ENCODE measurements around a stretch of chr12.

- RRBS, result no CpG with 5 or more reads among the region's 12 CpGs
Observed at GRCh38 chr12:11717146-11717952, 67.9 kb downstream of the ETV6 start.

GRCh38 chr12:11736699-11737425 is 87.4 kb downstream of the ETV6 start:
- RRBS, result no CpG with 5 or more reads among the region's 6 CpGs

DNA sequence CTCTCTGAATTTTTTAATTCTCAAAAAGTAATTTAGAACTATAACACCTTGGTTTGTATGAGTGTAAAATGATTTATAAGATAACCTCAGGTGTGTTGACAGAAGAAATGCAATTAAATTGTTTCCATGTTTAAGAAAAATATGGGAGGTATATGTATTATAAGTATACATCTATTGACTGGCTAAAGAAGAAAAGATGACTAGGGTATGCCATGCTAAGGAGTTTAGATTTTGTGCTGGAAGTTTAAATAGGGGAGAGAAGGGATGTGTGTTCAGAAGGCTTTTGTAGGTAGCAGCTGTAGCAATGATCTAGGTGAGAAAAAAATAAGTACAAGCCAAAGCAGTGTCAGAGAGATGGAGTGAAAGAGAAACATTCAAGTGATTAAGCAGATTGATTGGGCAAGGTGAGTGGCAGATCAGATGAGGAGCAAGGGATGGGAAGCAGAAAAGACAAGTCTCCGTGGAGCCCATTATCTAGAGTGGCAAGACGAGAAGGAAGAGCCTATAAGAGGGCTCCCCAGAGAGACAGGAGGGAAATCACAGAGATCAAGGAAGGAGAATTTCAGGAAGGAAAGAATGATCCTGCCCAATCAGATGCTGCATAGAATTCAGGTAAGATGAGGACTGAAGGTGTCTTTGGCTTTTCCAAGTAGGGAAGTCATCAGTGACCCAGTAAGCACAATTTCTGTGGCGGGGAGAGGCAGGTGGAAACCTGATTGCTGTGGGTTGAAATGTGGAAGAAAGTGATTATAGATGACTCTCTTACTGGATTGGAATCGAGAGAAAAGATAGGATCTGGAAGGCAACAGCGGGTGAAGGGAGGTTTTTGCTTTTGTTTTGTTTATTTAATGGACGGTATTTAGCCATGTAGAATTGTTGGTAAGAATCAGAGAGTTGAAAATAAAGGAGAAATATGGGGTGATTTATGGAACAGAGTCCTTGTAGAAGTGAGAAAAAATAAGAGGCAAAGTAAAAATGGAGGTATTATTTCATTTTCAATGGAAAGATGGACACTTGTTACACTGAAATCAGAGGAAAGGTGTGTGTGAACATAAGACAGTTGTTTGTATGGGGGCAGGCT is 133.6 kb downstream of the ETV6 start:
- RRBS, result no CpG with 5 or more reads among the region's 6 CpGs

DNA sequence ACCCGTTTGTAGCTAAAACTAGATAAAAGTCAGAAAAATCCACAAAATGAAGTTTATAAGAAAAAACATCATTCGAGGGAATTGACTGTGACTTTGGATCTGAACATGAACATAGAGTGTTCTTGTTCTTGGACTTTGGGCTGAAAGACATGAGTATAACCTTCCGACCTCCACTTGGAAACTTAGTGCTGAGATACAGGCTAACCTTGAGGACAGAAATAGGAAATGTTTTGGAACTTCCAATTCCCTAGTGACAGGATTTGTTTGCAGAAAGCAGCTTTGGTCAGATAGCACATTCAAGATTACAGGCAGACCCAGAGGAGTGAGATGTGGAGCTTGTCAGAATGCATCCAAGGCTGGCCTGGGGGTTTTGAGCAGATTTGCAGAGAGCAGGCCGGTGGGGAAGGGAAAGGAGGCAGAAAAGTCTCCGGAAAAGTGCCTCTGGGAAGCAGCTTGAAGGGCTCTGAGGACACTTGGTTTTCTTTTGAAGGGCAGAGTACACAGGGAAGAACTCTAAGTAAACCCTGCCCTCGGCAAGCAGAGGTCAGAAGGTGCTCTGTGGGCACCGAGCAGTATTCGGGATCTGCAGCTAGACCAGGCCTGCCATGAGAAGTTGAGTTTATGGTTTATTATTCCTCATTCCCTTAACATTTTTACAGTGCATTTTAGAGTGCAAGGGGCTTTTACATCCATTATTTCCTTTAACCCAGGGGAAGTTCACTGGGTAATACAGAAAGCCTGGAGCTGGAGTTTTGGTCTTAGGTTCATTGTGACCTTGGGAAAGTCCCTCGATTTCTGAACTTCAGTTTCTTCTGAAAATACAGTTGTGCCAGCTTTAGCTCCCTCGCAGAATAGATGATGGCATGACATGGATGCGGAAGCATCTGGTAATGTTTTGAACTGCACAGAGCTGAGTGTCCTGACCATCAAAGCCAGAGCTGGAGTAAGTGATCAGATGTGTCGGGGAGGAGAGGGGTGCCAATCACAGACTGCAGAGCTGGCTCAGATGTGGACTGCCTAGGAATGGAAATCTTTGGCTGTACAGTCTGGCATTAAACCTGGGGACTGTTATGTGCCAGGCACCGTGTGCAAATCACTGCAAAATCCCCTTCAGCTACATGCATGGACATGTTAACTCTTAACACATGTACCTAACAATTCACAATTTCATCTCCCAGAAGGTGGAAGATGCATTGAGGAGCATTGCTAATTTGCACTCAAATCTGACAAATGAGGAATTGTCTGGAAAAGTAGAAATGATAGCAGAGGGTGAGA is 180.6 kb downstream of the ETV6 start:
- RRBS, result no CpG with 5 or more reads among the region's 13 CpGs

- RRBS, result no CpG with 5 or more reads among the region's 13 CpGs
Observed at GRCh38 chr12:11838851-11840074, 189.8 kb downstream of the ETV6 start.

DNA sequence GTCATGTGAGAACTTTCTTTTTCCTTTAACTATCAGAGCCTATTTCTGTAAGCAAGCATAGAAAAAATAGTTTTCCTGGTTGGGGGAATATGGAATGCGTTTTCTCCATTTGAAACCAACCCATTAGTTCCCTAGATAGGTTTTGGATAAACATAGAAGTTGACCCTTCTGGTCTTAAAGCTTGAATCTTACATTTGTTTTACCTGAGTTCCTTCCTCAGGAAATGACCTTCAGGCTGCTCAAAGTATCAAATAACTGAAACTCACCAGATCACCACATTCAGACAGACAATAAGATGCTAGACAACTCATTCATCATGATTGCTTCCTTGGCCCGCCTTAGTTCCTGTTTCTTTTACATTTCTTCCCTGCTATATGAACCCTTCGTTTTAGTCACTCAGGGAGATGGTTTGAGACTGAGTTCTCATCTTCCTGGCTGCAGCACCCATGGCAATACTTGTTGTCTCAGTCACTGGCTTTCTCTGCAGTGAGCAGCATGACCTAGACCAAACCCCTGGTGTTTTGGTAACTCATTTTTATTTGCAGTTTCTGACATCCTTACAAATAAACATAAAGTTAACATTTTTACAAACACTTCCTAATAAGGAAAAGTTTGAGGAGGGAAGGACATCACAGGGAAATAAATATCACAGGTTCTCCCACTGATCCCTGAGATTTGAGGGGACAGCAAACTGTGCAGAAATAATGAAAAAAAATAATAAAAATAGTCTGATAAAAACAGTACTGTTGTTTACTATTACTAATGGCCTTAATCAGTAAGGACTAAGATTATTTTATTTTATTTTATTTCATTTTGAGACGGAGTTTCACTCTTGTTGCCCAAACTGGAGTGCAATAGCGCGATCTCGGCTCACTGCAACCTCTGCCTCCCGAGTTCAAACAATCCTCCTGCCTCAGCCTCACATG is 52.0 kb downstream of the LRP6 start:
- RRBS, result no CpG with 5 or more reads among the region's 8 CpGs

DNA sequence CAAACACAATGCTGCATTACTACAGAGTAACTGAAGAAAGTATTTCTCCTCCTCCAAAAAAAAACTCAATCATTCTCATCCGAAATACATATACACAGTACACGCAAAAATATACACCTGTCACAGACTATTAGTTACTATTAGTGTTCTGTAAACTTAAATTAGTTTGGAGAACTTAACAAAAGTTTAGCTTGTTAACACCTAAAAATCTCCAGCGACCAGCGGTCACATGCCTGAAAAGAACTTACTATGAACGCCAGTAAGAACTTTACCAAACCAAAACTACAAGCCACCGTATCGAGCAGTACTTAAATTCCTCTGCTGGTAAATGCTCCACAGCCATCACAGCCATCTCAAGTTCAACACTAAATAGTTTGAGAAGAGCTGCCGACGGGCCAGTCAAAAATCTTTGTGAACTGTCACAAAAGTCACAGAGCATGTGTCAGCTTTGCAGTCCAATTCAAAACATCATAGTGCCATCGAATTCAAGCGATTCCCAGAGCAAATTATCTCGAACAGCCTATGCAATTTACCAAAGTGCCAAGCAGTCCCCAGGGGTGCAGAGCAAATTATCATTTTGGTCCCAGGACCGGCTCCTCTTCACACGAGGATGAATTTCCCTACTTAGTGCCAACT is 1.4 kb downstream of the LRP6 start:
- RRBS, result no CpG with 5 or more reads among the region's 14 CpGs

- RRBS, result no CpG with 5 or more reads among the region's 10 CpGs
Observed at GRCh38 chr12:12384485-12385599, 28.0 kb downstream of the BORCS5 start.

DNA sequence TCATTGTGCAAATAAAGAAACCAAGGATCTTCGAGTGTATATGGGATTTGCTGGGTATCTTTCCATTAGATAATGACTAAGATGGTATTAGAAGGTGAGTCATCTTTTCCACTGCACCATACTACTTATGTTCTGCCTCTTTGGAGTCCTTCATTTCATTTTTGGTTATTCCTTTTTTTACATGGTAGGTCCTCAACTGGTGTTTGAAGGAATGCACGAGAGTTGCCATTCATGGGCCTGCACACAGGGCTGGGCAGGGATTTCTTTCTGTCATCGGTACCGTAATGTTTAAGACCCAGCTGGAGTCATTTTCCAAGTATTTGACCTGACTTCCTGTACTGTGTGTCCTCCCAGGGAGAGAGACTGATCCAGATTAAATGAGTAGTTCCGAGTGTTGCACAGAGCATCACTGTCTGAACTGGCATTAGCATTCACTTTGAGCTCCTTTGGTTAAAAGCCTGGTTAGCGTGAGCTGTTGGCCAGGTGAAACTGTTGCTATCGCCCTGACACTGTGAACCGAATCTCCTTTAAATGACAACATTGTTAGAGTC is 85.8 kb downstream of the BORCS5 start:
- RRBS, result no CpG with 5 or more reads among the region's 8 CpGs

DNA sequence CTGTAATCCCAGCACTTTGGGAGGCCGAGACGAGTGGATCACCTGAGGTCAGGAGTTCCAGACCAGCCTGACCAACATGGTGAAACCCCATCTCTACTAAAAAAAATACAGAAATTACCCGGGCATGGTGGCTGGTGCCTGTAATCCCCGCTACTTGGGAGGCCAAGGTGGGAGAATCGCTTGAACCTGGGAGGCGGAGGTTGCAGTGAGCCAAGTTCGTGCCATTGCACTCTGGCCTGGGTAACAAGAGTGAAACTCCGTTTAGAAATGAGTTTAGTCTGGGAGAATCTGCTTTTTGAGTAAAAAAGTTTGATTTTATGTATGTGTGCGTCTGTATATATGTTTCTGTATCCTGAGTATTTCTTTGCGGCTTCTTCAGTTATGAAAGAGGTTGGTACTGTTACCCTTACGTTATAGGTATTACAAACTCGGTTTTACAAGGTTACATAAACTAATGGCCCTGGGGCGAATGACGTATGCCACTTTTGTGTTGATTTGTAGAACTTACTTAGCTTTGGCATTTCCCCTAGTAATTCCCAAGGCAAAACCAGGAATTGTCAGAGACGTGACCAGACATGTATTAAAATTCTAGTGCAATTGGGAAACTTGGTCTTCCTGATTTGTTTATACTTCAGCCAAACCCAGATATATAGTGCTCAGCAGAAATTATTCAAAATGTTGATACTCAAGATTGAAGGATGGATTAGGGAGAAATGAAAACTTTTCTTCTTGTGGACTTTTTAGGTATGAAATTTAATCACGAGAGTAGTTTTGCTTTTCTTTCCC is 93.4 kb downstream of the DUSP16 start:
- RRBS, result no CpG with 5 or more reads among the region's 16 CpGs

DNA sequence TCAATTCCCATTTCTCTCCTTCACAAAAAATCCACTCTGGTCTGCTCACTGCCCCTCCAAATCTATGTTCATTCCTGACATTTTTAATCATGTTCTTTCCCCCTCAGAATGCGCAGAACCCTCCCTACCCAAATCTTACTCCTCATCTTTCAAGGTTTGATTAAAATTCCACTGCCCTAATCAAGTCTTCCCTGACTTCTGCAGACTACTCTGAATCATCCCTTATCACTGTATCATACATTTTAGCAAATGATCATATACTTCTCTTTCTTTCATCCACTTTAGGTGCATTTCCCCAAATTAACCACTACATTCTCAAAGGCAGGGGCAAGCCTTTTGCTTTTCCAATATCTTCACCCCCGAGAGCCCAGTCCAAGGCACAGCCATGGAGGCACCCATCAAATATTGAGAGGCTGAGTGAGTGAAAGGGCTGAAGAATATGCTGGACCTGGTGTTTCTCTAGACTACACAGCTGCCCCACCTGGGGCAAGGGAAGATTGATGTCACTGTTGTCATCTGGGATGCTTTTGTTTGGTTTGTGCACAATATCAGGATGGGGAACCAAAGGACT is 51.2 kb downstream of the DUSP16 start:
- RRBS, result no CpG with 5 or more reads among the region's 2 CpGs

DNA sequence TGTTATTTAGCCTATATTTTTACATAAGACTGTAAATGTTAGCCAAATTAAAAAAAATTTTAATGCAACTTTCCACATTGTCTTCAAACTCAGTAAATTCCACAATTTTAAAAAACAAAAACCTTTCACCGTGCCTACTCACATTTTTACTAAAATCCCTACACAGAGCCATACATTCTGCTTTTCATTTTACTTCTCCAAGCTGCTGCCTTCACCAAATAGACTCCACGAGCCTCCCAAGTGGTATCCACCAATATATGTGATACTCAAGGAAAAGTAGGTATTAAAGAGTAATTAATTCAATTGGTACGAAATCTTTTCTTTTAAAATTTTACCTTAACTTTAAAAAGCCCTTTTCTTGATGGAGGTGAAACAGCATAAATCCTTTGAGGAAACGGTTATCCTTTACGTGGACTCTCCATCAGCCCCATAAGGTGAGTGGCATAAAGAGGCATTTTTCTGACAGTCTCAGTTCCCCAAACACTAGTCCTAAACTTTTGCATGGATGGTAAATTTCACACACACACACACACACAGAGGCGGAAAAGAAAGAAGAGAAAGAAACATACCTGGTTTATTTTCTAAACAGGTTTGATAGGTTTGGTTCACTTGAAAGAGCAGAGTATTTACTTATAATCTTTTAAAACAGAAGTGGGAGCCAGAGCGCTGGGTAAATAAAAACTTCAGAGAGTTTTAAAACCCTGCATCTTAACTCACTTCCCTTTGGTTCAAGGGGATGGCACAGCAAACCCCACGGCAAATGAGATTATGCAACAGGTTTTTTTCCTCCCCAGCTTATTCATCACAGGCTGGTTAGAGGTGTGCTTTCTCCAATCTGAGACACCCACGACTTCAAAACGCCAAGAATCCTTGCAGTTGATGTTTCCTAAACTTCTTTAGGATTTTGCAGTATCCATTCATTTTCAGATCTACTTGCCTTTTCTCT is 2.0 kb downstream of the DUSP16 start:
- RRBS, result no CpG with 5 or more reads among the region's 10 CpGs

GRCh38 chr12:12563912-12564336 is 1.3 kb upstream of the DUSP16 start:
- RRBS, result no CpG with 5 or more reads among the region's 1 CpG

- RRBS, result no CpG with 5 or more reads among the region's 5 CpGs
Observed at GRCh38 chr12:12695877-12696049, 220 bp downstream of the GPR19 start.

DNA sequence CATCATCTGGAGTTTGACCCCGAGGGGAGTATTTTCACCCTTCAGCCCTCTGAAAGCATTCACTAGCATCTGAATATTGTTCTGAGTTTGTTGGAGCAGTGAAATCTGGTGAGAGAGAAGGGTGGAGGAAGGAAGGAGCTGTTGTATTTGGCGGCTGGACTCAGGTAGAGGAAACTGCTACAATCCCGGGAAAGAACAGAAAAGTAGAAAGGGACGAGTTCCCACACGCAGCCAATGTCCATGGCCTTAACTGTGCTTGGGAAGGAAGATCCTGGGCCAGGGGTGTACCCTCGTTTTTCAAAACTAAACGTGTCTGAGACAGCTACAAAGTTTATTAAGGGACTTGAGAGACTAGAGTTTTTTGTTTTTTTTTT is 931 bp upstream of the CDKN1B start:
- RRBS, result no CpG with 5 or more reads among the region's 7 CpGs

GRCh38 chr12:12734576-12735204 is 17.5 kb downstream of the CDKN1B start:
- RRBS, result no CpG with 5 or more reads among the region's 9 CpGs

DNA sequence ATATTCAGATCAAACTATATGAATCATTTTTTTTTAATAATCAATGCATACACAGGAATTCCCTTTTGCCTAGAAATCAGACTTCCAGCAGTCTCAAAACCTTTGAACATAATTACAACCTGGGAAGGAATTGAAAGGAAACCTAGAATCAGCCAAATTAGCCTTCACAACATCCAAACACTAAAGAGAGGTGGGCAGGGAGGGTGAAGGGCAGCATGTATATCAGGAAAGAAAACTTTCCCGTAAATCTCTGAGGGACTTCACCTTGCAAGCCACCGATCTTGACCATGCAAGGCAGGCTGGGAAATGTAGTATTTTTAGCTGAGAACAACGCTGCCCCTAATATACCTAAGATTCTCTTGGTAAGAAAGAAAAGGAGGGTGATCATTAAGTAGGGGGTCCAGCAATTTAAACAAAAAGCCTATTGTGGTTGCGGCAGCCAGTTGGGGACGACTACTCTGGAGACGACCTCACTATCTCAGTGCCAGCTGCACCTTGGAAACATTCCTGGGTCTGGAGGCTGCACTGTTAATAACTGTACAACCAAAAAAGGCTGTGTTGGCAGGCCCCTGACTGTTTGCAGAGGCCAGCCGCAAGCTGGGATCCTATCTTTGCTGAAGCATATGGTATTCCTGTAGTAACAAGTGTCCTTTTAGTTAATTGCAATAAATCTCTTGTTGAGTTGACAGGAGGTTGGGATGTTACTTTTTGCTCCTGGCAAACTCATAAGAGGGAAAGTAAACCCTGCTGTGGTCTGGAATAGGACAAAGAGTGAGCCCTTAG is 6.3 kb downstream of the APOLD1 start:
- RRBS, result no CpG with 5 or more reads among the region's 7 CpGs

DNA sequence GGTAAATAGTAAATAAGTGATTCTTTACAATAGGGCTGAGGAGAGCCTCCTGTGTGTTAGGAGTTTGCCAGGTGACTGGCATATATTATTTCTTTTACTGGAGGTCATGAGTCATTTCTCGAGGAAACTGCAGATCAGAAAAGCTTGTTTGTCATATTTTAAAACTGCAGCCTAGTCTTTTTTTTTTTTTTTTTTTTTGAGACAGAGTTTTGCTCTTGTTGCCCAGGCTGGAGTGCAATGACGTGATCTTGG is 25.2 kb downstream of the DDX47 start:
- RRBS, result no CpG with 5 or more reads among the region's 2 CpGs

DNA sequence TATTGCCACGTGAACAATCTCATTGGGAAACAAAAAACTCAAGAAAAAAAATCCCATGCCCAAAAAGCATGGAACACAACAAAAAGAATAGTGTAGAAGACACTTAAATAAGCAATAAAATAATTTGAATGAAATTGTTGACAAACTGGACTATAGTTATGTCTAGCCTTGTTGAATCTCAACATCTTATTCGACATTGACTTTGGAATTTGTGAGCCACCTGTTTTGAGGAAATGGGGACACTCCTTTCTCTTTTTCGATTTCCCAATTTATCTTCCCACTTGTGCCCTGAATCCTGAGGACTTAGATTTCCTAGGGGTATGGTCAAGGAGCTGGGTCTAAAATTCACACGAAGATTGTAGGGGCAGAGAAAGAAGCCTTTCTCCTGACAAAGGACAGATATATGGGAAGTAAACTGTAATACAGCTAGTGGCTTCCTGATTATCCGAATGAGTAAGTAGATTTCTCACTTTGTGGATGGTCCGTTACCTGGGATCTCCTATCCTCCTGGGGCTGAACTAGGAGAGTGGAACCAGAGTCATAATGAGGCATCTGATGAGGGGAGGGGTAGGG is 14.1 kb downstream of the GPRC5A start:
- RRBS, result no CpG with 5 or more reads among the region's 6 CpGs

GRCh38 chr12:12990812-12991011 is 9.4 kb downstream of the HEBP1 start:
- RRBS, result no CpG with 5 or more reads among the region's 3 CpGs